Skeletal muscle tissue (tissue), 7 donors: ENCODE results near the genes CNTNAP5 and TEX51.

GRCh38 chr2:121566654-121567264 is 82.5 kb downstream of the CLASP1 start:
- PRO-cap, 3 experiments, result no peak in any of the 3 experiments
- RAMPAGE, long total RNA, result no peak
- RRBS, 2 experiments, result no CpG with 5 or more reads among the region's 4 CpGs

GRCh38 chr2:121605616-121606266 is 43.5 kb downstream of the CLASP1 start:
- PRO-cap, 3 experiments, result no peak in any of the 3 experiments
- RAMPAGE, long total RNA, result no peak
- RRBS, 2 experiments, result no CpG with 5 or more reads among the region's 7 CpGs

- PRO-cap, 3 experiments, result no peak in any of the 3 experiments
- RAMPAGE, long total RNA, result no peak
- RRBS, 2 experiments, result no CpG with 5 or more reads among the region's 4 CpGs
Observed at GRCh38 chr2:121700405-121700814, 36.3 kb downstream of the NIFK start.

DNA sequence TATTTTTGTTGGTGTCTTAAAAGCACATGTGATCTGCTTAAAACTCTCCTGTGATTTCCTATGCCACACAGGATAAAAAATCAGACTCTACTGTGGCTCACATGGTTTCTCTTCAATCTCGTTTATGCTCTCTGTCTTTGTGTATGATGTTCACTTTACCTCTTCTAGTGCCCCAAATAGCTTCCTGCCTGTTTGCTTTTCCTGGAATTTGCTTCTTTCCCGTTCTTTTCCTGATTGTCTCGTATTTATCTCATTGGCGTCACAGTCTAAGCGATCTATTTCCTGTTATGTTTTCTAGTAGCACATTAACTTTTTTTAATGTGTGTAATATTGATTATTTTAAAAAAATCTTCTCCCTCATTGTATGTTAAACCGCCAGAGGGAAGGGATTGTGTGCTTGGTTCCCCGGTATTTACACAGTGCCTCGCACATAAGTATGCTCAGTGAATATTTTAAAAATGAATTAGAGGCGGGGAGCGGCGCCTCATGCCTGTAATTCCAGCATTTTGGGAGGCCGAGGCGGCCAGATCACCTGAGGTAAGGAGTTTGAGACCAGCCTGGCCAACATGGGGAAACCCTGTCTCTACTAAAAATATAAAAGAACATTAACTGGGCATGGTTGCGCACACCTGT is 820 bp downstream of the TSN start:
- PRO-cap, 3 experiments, result no peak in any of the 3 experiments
- RAMPAGE, long total RNA, result no peak
- RRBS, 2 experiments, result no CpG with 5 or more reads among the region's 14 CpGs

DNA sequence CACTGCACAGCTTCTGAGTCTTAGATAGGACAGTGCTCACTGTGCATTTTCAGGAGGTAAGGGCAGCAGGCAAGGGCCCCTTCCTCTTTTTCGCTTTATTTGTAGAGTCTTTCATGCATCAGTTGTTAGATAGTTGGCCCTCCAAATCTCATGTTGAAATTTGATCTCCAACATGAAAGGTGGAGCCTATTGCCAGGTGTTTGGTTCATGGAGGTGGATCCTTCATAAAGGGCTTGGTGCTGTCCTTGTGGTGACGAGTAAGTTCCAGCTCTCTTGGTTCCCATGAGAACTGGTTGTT is 48.1 kb downstream of the TSN start:
- PRO-cap, 3 experiments, result no peak in any of the 3 experiments
- RAMPAGE, long total RNA, result no peak
- RRBS, 2 experiments, result no CpG with 5 or more reads among the region's 2 CpGs

- PRO-cap, 3 experiments, result no peak in any of the 3 experiments
- RAMPAGE, long total RNA, result no peak
- RRBS, 2 experiments, result no CpG with 5 or more reads among the region's 5 CpGs
Observed at GRCh38 chr2:121831983-121832318, 76.5 kb downstream of the TSN start.

DNA sequence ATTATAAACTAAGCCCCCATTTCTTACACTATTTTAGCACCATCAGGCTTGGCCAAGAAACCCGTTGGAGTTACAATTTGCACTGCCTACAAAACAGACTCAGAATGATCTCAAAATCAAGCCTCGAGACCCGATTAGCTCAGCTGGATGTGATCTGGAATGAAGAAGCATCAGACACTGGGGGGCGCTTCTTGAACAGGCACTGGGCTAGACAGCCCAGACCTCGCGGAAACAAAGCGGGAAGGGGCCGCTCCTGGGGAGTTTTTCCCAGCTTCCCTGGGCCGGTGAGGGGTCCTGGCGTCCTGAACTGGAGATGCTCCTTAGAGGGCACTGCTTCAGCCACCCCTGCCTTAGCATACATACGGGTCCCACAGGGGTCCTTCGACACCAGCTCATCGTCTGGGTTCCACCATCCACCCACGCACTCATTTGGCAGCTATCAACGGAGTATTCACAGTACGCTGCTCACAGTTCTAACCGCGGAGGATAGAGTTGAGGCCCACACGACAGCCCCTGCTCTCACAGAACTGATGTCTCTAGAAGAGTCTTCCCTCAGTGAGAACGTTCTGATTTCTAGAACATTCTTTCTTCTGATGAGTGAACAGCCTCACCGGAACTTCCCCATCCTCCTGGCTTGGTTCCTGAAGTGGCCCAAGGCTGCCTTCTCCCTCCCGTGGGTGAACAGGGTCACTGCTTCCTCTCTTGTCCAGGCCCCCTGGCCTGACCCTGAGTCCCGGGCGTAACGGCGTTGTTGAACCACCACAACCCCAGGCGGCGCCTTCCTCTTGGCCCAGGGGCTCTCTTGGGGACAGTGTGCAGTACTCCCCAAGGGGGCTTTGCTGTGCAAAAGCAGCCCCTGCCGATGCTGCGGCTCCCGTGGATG is 146.9 kb downstream of the TSN start:
- PRO-cap, 3 experiments, result no peak in any of the 3 experiments
- RAMPAGE, long total RNA, result no peak
- RRBS, 2 experiments, result 44 to 48% methylated on average over 2 of the region's 31 CpGs

- PRO-cap, 3 experiments, result no peak in any of the 3 experiments
- RAMPAGE, long total RNA, result no peak
- RRBS, 2 experiments, result no CpG with 5 or more reads among the region's 1 CpG
Observed at GRCh38 chr2:123390651-123391087, 634.4 kb upstream of the CNTNAP5 start.

- PRO-cap, 3 experiments, result no peak in any of the 3 experiments
- RAMPAGE, long total RNA, result no peak
- RRBS, 2 experiments, result 6 to 7% methylated on average over 7 of the region's 52 CpGs
Observed at GRCh38 chr2:124025054-124025700, at the start of gene CNTNAP5. Gene CNTNAP5, plus strand, starts transcription at chr2:124025287.

- PRO-cap, 3 experiments, result no peak in any of the 3 experiments
- RAMPAGE, long total RNA, result no peak
- RRBS, 2 experiments, result no CpG with 5 or more reads among the region's 5 CpGs
Observed at GRCh38 chr2:124343808-124344160, 318.7 kb downstream of the CNTNAP5 start.

DNA sequence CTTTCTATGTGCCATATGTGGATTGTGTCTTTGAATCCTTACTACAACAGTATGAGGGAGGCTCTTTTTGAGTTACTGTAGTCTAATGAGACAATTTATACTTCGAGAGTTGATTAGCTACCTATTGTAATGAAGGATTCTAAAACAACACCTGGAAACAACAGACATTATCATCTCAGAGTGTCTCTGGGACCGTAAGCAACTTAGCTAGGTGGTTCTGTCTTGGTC is 581.8 kb downstream of the CNTNAP5 start:
- PRO-cap, 3 experiments, result no peak in any of the 3 experiments
- RAMPAGE, long total RNA, result no peak
- RRBS, 2 experiments, result no CpG with 5 or more reads among the region's 2 CpGs

- PRO-cap, 3 experiments, result peak in 1 of 3 experiments; most common minus-strand start chr2:125695513 (in 1)
- RAMPAGE, long total RNA, result no peak
- RRBS, 2 experiments, result no CpG with 5 or more reads among the region's 2 CpGs
Observed at GRCh38 chr2:125695257-125695589, 960.7 kb upstream of the GYPC start.

- PRO-cap, 3 experiments, result no peak in any of the 3 experiments
- RAMPAGE, long total RNA, result no peak
- RRBS, 2 experiments, result no CpG with 5 or more reads among the region's 5 CpGs
Observed at GRCh38 chr2:126247666-126248093, 408.3 kb upstream of the GYPC start.

- PRO-cap, 3 experiments, result peak in 3 of 3 experiments; most common minus-strand start chr2:126656528 (in 1)
- RAMPAGE, long total RNA, result no peak
- RRBS, 2 experiments, result 3 to 4% methylated on average over 13 of the region's 37 CpGs
Observed at GRCh38 chr2:126656408-126656960, 526 bp downstream of the GYPC start.

DNA sequence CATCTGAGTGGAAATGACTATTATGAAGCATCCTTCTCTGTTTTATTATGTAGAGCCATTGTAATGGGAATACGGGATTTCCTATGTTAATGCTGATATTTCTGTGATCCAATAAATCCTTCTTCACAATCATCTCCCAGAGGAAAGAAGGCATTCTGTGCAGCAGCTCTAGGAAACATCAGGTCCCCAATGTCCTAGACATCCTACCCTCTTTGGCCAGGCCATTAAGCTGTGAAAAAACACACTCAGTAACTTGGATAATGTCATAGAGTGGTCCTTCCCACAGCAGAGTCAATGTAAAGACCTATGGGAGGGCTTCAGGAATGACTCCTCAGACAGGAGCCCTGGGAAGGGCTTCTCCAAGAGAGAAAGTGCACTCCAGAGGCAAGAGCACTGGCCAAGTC is 32.9 kb downstream of the GYPC start:
- PRO-cap, 3 experiments, result no peak in any of the 3 experiments
- RAMPAGE, long total RNA, result no peak
- RRBS, 2 experiments, result no CpG with 5 or more reads among the region's 1 CpG

- PRO-cap, 3 experiments, result no peak in any of the 3 experiments
- RAMPAGE, long total RNA, result no peak
- RRBS, 2 experiments, result no CpG with 5 or more reads among the region's 4 CpGs
Observed at GRCh38 chr2:126898736-126898977, at the start of gene TEX51. Gene TEX51, plus strand, starts transcription at chr2:126898890.

DNA sequence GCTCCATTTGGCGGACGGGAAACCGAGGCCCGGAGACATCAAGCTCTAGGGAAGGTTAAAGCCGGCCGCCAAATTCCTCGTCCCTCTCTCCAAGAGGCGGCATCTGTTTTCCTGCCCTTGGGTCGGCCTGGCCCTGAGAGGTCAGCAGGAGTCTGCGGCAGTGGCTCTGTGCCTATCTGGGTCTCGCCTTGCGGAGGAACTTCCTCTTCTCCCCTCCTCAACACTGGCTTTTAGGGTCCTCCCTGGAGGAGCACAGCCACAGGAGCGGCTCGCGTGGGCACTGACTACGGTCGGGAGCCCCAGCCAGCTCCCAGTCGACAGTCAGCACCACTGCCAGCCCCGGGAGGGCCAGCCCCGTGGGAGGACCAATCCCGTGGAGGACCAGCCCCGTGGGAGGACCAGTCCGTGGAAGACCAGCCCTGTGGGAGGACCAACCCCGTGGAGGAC is 72.6 kb downstream of the TEX51 start:
- PRO-cap, 3 experiments, result no peak in any of the 3 experiments
- RAMPAGE, long total RNA, result no peak
- RRBS, 2 experiments, result no CpG with 5 or more reads among the region's 24 CpGs

DNA sequence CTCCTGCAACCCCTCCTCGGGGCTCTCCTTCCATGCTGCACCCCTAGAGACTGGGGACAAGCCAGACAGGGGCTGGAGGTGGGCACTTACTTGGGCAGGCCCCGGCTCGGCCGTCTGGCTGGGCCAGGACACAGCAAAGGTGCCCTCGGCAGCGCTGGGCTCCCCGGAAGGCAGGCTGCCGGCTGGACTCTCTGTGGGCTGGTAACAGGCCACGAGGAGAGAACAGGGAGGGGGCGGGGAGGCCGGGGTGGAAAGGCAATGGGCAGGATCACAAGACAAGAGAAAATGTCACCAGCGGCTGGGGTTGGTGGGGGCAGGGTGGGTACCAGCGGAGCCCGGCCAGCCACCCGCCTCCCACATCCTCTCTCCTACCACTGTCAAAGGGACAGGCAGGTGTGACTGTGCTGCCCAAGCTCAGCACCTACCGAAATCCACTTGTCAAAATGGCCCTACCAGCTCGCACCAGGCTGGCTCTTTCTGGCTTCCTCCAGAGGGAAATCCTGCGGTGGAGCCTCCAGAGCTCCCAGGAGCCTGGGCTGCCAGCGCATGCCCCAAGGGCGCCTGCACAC is 54.7 kb downstream of the BIN1 start:
- PRO-cap, 3 experiments, result peak in 1 of 3 experiments; most common minus-strand start position 193 of the sequence (in 1)
- RAMPAGE, long total RNA, result no peak
- RRBS, 2 experiments, result 13 to 22% methylated on average over 11 of the region's 20 CpGs

- PRO-cap, 3 experiments, result no peak in any of the 3 experiments
- RAMPAGE, long total RNA, result no peak
- RRBS, 2 experiments, result 29% methylated on average over 1 of the region's 33 CpGs; no CpG with 5 or more reads in 1 of the 2 experiments
Observed at GRCh38 chr2:127063526-127064456, 43.2 kb downstream of the BIN1 start.

DNA sequence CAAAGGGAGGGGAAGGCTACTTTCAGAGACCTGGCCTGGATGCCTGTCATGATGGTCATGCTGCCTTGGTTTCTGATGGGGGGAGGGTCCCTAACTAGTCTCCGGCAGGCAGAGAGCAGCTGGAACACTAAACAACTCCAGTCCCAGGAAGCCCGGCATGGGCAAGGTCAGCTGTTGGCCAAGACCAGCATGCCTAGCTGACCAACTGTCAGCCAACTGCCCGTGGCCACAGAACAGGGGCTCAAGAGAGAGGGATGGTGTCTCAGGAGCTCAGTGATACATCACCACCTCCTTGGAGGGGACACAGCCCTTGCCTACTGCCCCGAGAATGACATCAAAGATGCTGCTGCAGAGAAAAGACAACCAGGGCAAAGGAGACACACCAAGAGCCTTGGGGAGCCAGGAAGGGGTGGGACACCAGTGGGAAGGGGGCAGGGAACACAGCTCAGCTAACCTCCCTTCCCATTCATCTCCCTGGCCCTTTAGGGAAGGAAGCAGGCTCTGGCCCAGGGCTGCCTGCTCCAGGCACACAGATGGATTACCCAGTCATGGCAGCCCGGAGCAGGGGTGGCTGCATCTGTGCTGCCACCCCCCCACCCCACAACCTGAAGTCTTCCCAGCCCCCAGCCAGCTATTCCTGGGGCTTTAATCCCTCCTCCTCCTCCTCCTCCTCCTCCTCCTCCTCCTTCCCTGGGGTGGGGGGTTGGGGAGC is 2.0 kb downstream of the BIN1 start:
- PRO-cap, 3 experiments, result peak in 2 of 3 experiments; most common plus-strand start position 146 of the sequence (in 1); most common minus-strand start position 129 of the sequence (in 2)
- RAMPAGE, long total RNA, result no peak
- RRBS, 2 experiments, result 0 to 13% methylated on average over 1 of the region's 5 CpGs